Diencephalon (tissue), 2 donors: ENCODE measurements around a stretch of chr11.

DNA sequence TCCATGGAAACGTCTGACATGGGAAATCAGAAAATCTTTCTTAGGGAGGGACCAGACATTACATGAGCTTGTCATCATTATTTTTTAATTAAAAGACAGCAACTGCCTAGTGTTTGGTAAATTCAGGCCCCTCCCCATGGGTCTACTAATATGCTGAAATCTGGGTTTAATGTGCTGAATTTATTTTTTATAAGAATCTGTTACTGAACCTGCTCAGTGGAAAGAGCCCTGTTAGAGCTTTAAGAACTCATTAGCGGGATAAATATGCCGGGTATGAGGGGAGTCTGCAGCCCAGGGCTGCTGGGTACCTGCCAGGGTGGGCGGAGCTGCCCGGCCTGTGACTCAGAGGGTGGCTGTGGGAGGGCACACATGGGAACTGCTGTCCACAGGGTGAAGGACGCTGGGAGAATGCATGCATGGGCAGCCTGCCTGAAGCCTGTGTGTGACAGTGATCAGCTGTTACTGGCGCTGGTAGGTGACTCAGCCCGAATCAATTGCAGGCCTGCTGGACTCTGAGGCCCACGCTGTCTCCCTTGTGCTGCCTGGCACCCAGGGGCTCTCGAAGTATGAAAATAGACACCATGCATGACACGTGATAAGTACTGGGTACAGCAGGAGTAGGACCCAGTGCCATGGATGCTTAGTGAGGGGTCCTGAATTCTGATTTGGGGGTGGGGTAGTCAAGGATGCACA lies 36.2 kb downstream of the GRIK4 start:
- RAMPAGE, long total RNA = no peak

- RAMPAGE, long total RNA = no peak
Observed at GRCh38 chr11:120565893-120566587, 54.5 kb downstream of the GRIK4 start.

GRCh38 chr11:121024370-121025512 lies 839 bp downstream of the TBCEL start:
- RAMPAGE, long total RNA = no peak

DNA sequence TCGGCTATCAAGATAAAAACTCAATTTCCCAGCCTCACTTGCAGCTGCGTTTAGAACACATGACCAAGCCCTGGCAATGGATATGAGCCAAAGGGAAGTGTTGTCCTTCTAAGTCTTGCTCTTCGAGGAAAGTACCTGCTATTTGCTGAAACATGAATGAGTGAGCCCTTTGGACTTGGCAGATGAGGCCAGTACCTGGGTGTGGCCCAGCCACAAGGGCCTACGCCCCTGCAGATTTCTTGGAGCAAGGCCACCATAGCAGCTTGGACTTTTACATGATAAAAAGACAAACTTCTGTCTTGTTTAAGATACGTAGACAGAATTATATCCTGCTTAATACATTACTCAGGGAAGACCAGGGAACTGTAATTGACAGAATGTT lies 60.1 kb upstream of the SORL1 start:
- RAMPAGE, long total RNA = no peak

DNA sequence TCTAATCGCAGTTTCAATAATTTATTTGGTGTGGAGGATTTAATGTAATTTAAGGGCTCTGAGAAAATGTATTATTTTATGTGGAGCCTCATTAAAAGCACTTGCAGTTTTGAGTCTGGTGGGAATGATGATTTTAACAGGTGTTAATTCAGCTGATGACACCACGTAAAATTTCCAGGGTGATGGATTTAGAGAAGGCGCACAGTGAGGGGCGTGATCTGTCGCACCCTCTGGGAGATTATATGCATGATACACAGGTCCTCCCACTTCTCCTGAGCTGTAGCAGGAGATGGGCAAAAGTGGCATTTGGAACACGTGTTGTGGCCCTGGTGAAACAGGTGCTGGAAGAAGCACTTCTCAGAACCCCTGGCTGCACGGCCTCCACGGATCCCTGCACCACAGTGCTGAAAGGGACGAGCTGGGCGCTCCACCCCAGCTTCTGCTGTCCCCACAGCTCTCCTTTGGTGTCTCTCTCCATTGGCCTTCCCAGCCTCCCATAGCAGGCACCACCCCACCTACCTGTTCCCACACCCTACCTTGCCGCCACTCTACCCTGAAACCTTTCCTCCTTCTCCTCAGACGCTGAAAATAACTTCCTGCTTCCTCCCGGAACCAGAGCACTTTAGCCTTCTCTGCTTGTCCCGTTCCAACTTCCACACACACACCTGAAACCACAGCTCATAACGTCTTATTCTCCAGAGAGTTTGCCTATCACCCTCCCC lies 6.9 kb upstream of the SORL1 start:
- RAMPAGE, long total RNA = no peak

GRCh38 chr11:121450387-121450993 lies 1.6 kb upstream of the SORL1 start:
- RAMPAGE, long total RNA = no peak

- RAMPAGE, long total RNA = no peak
Observed at GRCh38 chr11:121467942-121468510, 15.9 kb downstream of the SORL1 start.

- RAMPAGE, long total RNA = no peak
Observed at GRCh38 chr11:121471009-121471643, 19.0 kb downstream of the SORL1 start.

DNA sequence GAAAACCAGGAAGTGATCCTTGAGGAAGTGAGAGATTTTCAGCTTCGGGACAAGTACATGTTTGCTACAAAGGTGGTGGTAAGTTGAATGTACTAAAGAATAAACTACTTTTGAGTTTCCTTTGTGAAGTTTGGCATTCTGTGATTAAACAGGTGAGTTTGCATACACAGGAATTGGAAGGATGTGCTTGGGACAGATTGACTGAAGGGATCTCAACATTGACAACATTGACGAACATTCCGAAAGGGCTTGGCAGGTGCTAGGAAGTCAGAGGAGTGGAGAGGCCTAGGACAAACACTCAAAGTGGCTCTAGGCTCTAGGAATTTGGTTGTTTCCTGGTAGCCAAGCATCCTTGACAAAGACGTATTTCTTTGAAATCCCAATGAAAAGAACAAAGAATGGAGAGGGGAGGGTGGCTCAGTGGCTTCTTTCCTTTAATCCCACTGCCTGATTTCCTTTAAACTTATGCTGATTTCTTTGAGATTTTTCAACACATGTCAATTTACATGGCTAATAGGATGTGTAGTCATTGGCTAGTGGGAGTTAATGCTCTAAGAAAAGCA lies 44.9 kb downstream of the SORL1 start:
- RAMPAGE, long total RNA = no peak

GRCh38 chr11:121545514-121546111 lies 93.5 kb downstream of the SORL1 start:
- RAMPAGE, long total RNA = no peak

DNA sequence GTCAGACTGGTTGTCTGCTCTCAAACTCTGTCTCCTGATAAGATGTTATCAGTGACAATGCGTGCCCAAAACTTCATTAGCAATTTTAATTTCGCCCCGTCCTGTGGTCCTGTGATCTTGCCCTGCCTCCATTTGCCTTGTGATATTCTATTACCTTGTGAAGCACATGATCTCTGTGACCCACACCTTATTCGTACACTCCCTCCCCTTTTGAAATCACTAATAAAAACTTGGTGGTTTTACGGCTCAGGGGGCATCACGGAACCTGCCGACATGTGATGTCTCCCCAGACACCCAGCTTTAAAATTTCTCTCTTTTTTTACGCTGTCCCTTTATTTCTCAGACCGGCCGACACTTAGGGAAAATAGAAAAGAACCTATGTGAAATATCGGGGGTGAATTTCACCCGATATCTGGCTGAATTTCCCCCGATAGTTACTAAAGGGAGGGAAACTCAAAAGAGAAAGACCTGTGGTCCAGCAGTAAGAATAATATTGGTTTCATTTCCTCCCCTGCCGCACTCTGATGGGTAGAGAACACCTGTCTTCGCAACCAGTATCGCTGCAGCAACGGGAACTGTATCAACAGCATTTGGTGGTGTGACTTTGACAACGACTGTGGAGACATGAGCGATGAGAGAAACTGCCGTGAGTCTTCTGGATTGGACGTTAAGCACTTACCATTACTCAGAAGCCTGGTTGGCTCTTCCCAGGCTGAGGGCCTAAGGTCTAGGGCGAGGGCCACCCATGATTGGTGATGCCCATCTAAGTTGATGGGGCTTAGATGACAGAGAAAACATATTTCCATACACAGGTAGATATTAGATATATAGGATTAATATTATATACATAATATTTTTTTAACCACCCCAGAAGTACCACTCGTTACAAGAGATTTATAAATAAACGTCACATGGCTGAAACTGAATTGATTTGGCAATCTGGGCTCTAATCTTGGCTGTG lies 117.8 kb downstream of the SORL1 start:
- RAMPAGE, long total RNA = no peak

GRCh38 chr11:121595403-121596089 lies 143.4 kb downstream of the SORL1 start:
- RAMPAGE, long total RNA = no peak

DNA sequence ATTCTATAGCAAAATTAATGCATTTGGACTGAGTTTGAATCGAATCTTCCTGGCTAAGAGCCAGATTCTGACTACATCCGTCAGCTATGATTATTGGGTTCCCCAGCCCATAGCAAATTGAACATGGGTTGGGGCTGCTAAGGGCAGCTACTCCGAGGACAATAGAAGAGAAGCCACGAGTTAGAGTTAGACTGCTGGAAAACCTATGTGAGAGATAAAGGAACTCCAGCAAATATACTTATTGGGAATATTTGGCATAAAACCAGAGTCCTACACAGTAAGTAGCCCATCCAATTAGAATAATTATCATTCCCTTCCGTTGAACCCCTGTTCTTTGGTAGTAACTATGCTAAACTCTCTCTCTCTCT lies 183.0 kb downstream of the SORL1 start:
- RAMPAGE, long total RNA = no peak

DNA sequence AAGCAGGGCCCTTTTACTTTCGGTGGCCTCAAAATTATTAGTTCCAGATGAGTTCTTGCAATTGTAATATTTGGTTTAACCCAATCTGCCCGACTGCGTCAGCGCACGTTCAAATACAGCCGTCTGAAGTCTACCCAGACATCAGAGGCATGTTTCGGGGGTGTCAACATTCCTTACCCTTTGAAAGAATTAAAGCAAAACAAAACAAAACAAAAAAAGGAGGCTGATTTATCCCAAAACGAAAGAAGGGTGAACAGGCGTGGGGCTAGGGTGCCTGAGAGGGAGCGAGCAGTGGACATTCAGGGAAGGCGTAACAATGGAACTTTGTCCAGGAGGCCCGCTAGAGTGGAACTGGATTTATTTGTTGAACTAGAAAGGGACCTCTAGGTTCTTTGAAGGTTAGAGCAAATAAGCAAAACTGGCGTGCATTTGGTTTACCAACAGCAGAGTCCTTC lies 204.1 kb downstream of the SORL1 start:
- RAMPAGE, long total RNA = no peak

- RAMPAGE, long total RNA = no peak
Observed at GRCh38 chr11:121829053-121829825, 286.8 kb downstream of the BLID start.

- RAMPAGE, long total RNA = no peak
Observed at GRCh38 chr11:122672898-122673424, 17.4 kb downstream of the UBASH3B start.

- RAMPAGE, long total RNA = no peak
Observed at GRCh38 chr11:122681787-122682317, 26.3 kb downstream of the UBASH3B start.

DNA sequence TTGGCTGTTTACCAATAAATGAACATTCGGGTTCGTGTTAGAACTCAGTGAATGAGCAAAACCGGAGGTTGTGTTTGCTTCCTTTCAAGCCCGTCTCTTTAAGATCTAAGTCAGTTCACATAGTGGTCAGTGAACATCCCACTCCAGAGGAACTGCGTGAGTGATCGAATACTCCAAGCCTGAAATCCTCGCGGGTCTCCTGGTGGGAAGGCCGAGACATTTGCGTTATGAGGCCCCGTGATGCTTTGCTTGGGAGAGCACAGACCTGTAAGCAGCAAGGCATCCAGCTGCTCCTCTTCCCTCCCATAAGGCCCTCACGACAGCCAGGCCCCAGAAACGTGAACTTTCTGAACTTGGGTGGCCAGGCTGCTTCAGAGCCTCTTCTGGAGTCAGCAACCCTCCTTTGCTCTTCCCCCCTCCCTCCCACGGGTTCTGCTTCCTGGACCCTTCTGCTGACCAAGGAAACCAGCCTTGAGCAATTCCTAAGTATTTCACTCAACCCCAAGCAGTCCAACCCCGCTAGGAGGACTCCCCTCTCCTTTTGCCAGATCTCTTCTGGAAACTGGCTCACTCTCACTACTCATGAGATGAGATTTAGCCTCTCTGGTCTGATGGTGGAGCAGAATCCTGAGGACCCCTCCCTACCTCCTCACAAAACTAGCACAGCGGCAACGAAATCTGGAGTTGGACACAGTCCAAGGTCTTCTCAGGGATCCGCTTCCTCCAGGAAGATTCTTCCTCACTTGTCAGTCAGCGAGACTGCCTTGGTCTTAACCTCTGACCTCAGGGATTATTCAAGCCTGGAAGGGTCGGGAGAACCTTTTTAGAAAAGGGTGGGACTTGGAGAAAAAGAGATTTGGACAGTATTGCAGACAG lies 86.1 kb downstream of the UBASH3B start:
- RAMPAGE, long total RNA = no peak

- RAMPAGE, long total RNA = no peak
Observed at GRCh38 chr11:122851375-122852030, 13.2 kb downstream of the CRTAM start.

GRCh38 chr11:123055850-123056407 lies 6.0 kb downstream of the HSPA8 start:
- RAMPAGE, long total RNA = no peak